ENCODE data around the genes PRDM9, CDH6, DROSHA and GOLPH3.

DNA sequence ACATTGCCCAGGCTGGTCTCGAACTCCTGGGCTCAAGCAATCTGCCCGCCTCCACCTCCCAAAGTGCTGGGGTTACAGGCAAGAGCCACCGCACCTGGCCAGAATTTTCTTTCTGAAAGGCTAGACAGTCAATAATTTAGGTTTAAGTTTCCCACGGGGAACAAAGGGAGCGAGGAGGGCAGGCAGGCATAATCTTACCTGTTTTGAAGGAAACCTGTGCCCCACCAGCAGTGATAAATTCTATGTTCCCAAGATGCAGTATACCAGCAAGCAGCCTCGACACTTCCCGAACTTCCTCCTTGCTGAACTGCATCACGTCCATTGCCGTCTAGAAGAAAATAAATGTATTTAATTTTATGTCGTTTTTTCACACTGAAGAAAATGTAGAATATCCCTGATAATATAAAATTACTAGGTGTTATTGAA lies 152.1 kb upstream of the RETREG1 start:
- PRO-cap: no peak
- RAMPAGE, long total RNA, 4 experiments: no peak in any of the 4 experiments

- PRO-cap: no peak
- RAMPAGE, long total RNA, 4 experiments: no peak in any of the 4 experiments
Observed at GRCh38 chr5:16780382-16780881, 155.7 kb downstream of the MYO10 start.

DNA sequence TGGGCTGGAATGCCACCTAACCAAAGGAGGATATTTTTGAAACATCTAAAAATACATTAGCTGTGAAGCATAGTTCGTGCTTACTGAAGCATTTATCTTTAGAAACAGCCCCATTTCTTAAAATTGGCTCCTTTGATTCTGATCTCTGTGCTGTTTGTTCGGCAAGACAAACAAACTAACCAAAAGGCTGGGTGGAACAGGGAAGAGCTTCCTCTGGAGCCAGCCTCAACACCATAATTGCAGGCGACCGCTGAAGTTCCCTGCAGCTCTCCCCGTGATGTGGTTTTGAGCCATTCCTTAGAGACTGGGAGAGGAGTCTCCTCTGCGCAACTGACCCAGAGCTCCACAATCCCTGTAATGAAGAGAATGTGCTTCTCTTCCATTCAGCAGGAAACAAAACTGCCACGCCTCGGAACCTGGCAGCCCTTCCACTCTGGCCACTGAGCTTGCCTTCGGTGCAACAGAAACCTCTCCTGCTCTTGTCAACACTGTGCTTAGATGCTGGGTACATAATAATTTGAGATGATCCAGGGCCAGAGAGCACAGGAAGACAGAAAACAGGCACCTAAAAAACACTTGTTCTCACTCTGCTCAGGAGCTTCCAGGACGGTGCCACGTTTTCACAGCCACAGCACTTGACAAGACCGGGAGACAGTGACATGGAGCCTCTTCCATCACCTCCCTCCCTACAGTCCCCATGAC lies 126.3 kb downstream of the MYO10 start:
- PRO-cap: no peak
- RAMPAGE, long total RNA, 4 experiments: no peak in any of the 4 experiments

DNA sequence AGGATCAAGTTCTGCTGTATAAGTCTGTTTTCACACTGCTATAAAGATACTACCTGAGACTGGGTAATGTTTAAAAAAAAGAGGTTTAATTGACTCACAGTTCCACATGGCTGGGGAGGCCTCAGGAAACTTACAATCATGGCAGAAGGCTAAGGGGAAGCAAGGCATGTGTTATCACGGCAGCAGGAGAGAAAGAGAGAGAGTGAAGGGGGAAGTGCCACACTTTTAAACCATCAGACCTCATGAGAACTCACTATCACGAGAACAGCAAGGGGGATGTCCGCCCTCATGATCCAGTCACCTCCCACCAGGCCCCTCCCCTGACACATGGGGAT lies 93.8 kb upstream of the BASP1 start:
- PRO-cap: no peak
- RAMPAGE, long total RNA, 4 experiments: no peak in any of the 4 experiments

DNA sequence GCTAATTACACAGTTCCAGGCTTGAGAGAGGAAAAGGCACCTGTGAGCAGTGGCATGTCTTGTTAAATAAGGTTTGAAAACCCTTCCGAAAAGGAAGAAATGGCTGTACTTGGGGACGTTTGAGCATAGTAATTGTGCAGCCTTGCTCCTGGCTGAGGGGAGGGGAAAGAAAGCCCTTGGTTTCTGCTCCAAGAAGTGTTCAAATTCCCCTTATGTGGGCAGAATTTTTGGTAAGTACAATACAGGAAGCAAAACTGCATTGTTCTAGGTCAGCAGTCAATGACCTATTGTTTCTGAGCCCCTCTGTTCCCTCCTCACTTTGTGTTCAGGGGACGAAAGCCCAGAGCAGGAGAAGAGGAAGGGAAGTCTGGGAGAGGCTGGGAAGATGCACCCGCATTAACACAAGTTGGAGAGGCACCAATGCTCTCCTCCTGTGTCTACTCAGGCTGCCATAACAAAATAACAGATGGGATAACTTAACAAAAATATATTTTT lies 11.9 kb downstream of the BASP1 start:
- PRO-cap: no peak
- RAMPAGE, long total RNA, 4 experiments: no peak in any of the 4 experiments

DNA sequence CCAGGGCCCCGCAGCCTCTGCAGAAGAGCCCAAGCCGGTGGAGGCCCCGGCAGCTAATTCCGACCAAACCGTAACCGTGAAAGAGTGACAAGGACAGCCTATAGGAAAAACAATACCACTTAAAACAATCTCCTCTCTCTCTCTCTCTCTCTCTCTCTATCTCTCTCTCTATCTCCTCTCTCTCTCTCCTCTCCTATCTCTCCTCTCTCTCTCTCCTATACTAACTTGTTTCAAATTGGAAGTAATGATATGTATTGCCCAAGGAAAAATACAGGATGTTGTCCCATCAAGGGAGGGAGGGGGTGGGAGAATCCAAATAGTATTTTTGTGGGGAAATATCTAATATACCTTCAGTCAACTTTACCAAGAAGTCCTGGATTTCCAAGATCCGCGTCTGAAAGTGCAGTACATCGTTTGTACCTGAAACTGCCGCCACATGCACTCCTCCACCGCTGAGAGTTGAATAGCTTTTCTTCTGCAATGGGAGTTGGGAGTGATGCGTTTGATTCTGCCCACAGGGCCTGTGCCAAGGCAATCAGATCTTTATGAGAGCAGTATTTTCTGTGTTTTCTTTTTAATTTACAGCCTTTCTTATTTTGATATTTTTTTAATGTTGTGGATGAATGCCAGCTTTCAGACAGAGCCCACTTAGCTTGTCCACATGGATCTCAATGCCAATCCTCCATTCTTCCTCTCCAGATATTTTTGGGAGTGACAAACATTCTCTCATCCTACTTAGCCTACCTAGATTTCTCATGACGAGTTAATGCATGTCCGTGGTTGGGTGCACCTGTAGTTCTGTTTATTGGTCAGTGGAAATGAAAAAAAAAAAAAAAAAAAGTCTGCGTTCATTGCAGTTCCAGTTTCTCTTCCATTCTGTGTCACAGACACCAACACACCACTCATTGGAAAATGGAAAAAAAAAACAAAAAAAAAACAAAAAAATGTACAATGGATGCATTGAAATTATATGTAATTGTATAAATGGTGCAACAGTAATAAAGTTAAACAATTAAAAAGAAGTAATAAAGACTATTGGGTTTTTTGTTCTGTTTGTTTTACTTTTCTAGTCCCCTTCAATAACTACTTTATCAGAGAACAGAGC lies 58.7 kb downstream of the BASP1 start:
- PRO-cap: no peak
- RAMPAGE, long total RNA, 4 experiments: no peak in any of the 4 experiments

DNA sequence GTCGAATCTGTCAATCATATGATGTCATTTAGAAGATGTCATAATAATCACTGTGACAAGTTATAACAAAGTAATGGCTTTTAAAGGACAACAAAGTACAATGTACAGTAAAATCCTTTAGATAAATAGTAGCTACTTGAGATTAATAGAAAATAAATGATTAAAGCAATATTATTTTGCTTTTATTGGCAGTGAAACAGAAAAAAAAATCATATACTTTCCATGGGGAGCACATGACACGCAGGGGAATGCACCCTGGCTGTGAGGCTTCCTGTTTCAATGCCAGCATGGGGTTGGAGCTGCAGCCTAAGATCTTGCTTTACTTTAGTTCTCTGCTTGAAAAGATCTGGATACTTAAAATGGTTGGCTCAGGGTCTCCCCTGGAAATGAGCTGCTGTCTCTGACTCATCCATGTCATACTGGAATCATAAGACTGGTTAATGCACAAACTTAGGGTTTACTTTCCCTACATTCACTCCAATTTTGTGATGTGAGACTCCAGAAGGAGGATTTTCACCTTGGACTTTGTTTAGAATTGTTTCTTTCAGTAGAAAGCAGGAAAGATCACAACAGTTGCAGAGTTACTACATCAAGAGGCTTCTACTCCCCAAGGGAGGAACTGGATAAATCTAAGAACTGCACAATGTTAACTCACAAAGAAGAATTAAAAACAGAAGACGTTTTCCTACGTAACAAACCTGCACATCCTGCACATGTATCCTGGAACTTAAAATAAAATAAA lies 263.1 kb upstream of the H3Y1 start:
- PRO-cap: no peak
- RAMPAGE, long total RNA, 4 experiments: no peak in any of the 4 experiments

- PRO-cap: no peak
- RAMPAGE, long total RNA, 4 experiments: no peak in any of the 4 experiments
Observed at GRCh38 chr5:18125413-18125616, 469.7 kb upstream of the H3Y1 start.

- PRO-cap: no peak
- RAMPAGE, long total RNA, 4 experiments: no peak in any of the 4 experiments
Observed at GRCh38 chr5:21058257-21058688, 1070.3 kb upstream of the CDH18 start.

- PRO-cap: no peak
- RAMPAGE, long total RNA, 4 experiments: no peak in any of the 4 experiments
Observed at GRCh38 chr5:23506866-23507805, at the start of gene PRDM9. PRDM9 (plus strand) TSS chr5:23507609.

DNA sequence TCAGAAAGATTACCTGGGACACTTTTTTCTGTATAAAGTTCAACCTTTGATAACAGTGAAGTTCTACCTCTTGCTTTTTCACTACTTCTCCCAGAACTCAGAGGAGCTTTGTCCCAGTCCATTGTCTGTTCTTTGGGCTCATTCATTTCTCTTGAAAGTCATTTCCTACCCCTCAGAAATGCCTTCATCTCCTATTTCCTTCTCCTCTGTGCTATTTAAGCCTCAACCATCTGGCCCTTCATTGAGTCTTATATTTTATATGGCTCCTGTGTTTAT lies 16.4 kb upstream of the CDH10 start:
- PRO-cap: unidirectional peak, plus-strand start at position 76 of the sequence
- RAMPAGE, long total RNA, 4 experiments: no peak in any of the 4 experiments

DNA sequence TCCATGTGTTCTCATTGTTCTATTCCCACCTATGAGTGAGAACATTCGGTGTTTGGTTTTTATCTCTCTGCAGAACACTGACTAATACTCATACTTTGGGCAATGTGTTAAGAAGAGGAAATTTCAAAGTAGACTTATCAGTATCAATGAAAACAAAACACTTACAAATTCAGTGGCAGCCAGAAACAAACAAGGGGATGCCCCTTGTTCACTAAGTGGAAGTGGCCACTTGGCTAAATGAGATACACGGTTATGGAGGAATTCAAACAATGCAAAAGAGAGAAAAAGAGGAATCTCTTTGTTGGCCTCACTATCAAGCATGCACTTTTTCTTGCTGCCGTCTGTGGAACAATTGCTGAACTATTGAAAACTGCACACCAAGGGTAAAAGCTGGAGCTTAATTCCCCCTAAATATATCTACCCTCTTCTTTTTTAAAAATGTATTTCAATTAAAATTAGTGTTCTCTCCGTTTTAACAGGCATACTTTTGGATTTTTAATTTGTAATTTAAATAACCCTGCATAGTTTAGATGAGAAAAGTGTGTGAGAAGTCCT lies 2044.9 kb upstream of the CDH6 start:
- PRO-cap: no peak
- RAMPAGE, long total RNA, 4 experiments: no peak in any of the 4 experiments

DNA sequence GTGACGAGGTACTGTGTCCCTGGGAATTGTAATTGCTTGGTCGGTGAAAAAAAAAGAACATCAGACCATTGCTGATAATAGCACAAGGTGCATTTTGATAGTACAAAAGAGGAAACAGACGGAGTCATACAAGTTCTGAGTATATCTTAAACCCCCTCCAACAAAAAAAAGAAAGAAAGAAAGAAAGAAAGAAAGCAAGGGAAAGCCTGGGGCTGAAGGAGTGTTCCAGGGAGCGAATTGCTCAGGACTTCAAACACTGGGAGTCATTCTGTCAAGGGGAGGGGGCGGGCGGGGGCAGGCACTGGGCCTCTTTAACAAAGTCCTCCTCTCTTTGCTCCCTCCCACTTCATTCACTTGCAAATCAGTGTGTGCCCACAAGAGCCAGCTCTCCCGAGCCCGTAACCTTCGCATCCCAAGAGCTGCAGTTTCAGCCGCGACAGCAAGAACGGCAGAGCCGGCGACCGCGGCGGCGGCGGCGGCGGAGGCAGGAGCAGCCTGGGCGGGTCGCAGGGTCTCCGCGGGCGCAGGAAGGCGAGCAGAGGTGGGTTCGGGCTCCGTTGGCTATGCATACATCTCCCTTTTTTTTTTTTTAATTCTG lies at the start of gene CDH6:
TSS of gene CDH6 (plus strand) at position 341 of the 598 bp plus-strand sequence.
- PRO-cap: unidirectional peak, plus-strand start at position 451 of the sequence
- RAMPAGE, long total RNA, 4 experiments: start-site peak on the plus strand in 1 of 4 experiments, centred at position 418 of the sequence, 7 reads per replicate

GRCh38 chr5:31193944-31194146 lies 359 bp downstream of the CDH6 start:
- PRO-cap: no peak
- RAMPAGE, long total RNA, 4 experiments: no peak in any of the 4 experiments

GRCh38 chr5:31531429-31532659 lies at the start of gene DROSHA:
DROSHA (minus strand) TSS chr5:31532093.
- PRO-cap: bidirectional peak, plus-strand start at chr5:31532305, minus-strand start at chr5:31532078
- RAMPAGE, long total RNA, 4 experiments: start-site peak on the plus strand in 4 of 4 experiments, at chr5:31532297-31532319 at its widest, 21 to 377 reads per replicate; start-site peak on the minus strand in 4 of 4 experiments, at chr5:31532054-31532080 at its widest, 22 to 80 reads per replicate

DNA sequence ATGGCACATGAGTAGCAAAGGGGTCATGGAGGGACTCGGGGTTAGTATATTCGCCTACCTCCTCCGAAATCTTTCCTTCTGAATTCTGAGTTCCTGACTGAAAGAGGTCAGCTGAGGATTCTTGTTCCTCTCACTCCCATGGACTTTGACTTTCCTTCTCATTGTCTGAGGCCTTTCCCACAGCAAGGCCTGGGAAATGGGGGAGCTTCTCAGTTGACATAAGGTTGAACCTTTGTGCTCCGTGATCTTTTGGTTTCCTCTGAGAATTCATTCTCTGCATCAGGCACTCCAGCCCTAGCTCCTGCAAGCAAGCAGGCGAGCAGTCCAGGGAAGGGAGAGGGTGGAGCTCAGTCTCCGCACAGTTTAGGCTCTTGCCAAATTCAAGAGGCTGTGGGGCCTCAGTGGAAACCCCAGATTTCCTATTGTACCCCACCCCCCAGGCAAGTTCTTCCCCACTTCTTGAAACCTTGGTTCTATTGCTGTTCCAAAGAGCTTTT lies 147.1 kb downstream of the PDZD2 start:
- PRO-cap: no peak
- RAMPAGE, long total RNA, 4 experiments: no peak in any of the 4 experiments

- PRO-cap: no peak
- RAMPAGE, long total RNA, 4 experiments: start-site peak on the plus strand in 3 of 4 experiments, at chr5:31854463-31855450 at its widest, 18 to 123 reads per replicate
Observed at GRCh38 chr5:31854163-31855273, 215.6 kb downstream of the PDZD2 start.

GRCh38 chr5:32173780-32174024 lies 417 bp downstream of the GOLPH3 start:
- PRO-cap: no peak
- RAMPAGE, long total RNA, 4 experiments: no peak in any of the 4 experiments

GRCh38 chr5:32174025-32174893 lies at the start of gene GOLPH3:
GOLPH3 (minus strand) TSS chr5:32174319.
- PRO-cap: bidirectional peak, plus-strand start at chr5:32174389, minus-strand start at chr5:32174285
- RAMPAGE, long total RNA, 4 experiments: start-site peak on the minus strand in 2 of 4 experiments, at chr5:32174279-32174328 at its widest, 66 to 97 reads per replicate

DNA sequence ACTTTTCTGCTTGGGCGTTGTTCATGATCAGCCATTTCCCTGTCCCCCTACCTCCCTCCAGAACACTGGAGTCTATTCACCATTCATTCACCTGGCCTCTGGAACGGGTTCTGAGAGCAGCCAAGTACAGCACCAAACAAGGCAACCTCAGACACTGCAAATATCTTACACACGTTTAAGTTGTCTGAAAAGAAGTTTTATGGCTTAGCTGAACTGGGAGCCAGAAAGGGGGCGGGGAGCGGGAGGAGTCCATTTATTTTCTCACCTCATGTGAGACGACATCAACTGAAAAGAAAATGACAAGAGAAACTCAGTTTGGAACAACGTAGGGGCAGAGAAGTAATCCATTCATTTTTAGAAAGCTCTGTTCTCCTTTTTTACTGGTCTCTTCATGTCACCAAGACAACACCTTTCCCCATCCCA lies 18.9 kb upstream of the MTMR12 start:
- PRO-cap: no peak
- RAMPAGE, long total RNA, 4 experiments: no peak in any of the 4 experiments